Thyroid gland (tissue), 7 donors: Measurements from ENCODE around the gene KCNK17.

GRCh38 chr6:37368836-37369405 lies 15.1 kb downstream of the RNF8 start:
- PRO-cap, 2 experiments = no peak in any of the 2 experiments
- RAMPAGE, long total RNA, 5 experiments = no peak in any of the 5 experiments

DNA sequence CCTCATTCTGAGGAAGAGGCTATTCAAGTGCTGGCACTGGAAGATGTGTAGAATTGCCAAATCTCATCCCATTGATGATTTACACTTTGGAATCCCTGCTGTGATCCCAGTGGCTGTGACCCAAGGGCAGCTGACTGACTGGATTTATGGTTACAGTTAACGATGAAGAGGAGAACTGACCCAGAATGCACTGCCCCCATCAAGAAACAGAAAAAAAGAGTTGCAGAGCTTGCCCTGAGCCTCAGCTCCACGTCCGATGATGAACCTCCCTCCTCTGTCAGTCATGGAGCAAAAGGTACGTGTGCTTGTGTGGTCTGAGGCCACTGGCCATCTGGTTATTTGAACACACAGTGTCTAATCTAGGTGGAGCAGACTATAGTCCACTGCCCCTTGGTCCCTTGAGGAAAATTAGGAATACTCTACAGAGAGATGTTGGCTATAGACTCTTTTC lies 2.5 kb downstream of the CMTR1 start:
- PRO-cap, 2 experiments = no peak in any of the 2 experiments
- RAMPAGE, long total RNA, 5 experiments = no peak in any of the 5 experiments

- PRO-cap, 2 experiments = no peak in any of the 2 experiments
- RAMPAGE, long total RNA, 5 experiments = no peak in any of the 5 experiments
These were observed 16.1 kb upstream of the CCDC167 start for GRCh38 chr6:37515801-37516141.

- PRO-cap, 2 experiments = peak in 1 of 2 experiments; most common plus-strand start chr6:37699254 (in 1); most common minus-strand start chr6:37699048 (in 1)
- RAMPAGE, long total RNA, 5 experiments = no peak in any of the 5 experiments
These were observed 1.3 kb upstream of the MDGA1 start for GRCh38 chr6:37698927-37699528.

GRCh38 chr6:37704962-37706200 lies 7.7 kb upstream of the MDGA1 start:
- PRO-cap, 2 experiments = peak in 2 of 2 experiments; most common plus-strand start chr6:37705928 (in 2); most common minus-strand start chr6:37705863 (in 1)
- RAMPAGE, long total RNA, 5 experiments = no peak in any of the 5 experiments

DNA sequence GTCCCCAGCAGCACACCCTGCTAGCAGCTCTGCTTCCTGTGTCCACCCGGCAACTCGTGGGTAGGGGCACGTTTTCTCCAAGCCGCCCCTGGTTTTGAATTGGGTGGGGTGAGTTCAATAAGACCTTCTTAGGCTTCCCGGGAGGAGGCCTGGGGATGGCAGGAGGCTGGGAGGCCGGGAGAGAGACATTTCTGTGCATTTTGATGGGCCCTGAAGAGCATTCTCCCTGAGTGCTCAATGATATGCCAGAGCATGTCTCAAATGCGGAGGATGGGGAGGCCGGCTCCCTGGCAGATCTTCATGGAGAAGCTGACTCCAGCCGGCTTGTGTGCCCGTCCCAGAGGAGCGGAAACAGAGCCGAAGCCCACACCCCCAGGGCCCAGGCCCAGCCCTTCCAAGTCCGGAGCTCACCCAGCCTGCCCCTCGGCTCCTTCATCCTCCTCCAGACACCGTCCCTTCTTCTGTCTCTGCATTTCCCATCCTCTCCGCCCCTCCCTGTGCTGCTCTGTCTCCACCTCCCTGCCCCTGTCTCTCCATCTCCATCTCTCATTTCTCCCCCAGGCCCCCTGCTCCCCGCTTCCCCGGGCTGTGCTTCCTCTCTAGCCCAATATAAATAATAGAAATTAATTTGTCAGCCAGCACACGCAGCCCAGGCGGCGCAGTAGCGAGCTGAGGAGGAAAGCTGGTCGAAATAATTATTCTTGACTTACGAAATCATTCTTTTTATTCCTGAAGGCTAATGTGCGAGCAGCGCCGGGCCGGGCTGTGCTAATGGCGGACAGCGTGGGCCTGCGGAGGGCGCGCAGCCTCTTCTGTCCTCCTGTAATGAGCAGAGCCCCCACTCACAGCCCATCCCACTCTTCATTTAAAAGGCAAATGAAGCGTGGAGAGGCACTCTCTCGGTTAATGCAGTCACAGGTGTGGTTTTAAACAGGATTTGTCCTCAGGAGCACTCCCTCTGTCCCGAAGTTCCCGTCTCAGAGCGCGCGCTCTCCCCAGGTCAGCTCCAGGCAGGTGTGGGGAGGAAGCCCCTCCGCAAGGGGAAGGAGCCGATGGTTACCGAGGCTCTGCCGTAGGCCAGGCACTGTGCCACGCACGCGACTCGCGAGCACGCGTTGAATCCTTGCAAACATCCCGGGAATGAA lies 36.0 kb upstream of the ZFAND3 start:
- PRO-cap, 2 experiments = peak in 2 of 2 experiments; most common plus-strand start position 771 of the sequence (in 2); most common minus-strand start position 601 of the sequence (in 1)
- RAMPAGE, long total RNA, 5 experiments = no peak in any of the 5 experiments

DNA sequence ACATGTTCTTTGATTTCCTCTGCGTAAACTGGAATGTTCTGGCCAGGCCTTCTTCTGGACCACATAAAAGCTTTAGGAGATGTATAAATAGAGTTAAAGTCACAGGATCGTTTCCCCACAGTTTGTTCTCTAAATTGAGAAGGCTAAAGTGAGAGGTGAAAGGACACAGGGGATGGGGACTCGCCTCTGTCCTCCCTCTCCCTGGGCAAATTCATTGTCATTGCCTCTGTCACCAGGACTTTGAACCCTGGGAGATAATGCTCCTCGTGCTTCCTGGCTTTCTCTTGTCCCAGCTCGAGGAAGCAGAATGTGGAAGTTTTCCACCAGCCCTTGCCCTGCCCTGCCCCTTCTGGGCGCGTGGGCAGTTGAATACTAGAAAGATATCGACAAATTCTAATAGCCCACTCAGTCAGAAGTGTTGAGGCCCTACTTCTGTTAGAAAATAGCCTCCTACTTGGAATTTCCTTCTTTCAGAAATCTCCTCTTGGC lies 20.2 kb upstream of the ZFAND3 start:
- PRO-cap, 2 experiments = no peak in any of the 2 experiments
- RAMPAGE, long total RNA, 5 experiments = no peak in any of the 5 experiments

DNA sequence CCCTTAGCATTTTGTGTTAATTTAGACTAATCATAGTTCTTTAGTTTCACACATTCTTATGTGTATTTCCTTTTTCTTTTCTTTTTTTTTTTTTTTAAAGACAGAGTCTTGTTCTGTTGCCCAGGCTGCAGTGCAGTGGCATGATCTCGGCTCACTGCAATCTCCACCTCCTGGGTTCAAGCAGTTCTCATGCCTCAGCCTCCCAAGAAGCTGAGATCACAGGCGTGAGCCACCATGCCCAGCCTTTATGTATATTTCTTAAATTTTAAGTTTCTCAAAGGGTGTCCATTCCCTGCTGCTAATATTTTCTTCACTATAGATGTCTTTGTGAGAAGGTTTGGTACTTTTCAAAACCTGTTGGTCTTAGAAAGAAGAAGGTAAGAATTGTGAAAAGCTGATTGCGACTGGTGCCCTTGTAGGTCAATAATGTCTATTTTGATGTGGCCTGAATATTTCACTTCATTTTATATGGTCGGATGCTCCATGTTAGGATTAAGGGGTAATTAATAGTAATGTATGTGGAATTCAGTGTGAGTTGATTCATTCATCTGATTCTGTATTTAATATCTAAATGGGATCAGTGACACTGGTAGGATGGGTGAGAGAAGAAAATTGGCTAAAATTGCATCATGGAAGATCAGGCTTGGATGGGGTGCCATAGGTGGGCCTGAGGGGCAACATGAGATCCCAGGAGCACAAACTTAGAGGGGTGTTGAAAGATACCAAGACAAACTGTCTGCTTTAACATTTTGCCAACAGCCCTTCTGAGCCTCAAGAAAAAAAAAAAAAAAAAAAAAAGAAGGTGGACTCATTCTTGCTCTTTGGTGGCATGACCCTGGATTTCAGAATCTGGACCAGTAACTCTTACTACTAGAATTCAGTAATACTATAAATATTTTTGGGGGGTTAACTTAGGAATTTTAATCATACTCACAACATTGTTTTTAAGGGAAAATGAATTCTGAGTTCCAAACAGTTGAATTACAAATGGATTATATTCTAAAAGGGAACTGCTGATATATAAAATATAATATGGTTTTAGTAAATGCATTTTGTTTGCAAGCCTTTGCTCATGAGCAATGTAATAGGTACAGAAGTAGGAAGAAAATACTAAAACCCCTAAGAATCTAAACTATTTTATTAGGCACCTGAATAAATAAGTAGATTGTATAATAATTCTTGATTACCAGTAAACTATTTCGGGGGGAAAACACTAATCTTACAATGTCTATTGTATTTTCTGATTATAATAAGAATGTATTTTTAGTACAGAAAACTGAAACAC lies 33.6 kb downstream of the ZFAND3 start:
- PRO-cap, 2 experiments = no peak in any of the 2 experiments
- RAMPAGE, long total RNA, 5 experiments = no peak in any of the 5 experiments

GRCh38 chr6:37920558-37921400 lies 101.3 kb downstream of the ZFAND3 start:
- PRO-cap, 2 experiments = peak in 1 of 2 experiments; most common plus-strand start chr6:37920882 (in 1)
- RAMPAGE, long total RNA, 5 experiments = no peak in any of the 5 experiments

- PRO-cap, 2 experiments = no peak in any of the 2 experiments
- RAMPAGE, long total RNA, 5 experiments = no peak in any of the 5 experiments
These were observed 328.8 kb downstream of the ZFAND3 start for GRCh38 chr6:38148313-38148743.

DNA sequence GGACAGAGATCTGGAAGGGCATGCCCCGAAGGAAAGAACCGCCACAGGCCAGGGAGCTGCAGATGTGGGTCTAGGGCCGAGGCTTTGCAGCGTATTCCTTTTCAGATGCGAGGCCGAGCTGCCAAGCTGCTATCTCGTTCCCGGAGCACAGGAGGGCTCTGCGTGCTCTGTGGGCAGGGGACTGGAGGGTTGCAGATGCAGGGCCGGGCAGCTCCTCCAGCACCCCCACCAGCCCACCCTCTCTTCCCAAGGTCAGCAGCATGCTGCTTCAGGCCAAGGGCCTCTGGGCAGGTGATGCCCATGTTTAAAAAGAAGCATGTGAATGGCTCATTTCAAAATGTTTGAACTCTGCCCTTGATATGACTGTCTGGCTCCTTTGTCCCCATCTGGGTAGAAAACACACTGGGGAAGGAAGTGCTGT lies 353.2 kb downstream of the ZFAND3 start:
- PRO-cap, 2 experiments = no peak in any of the 2 experiments
- RAMPAGE, long total RNA, 5 experiments = no peak in any of the 5 experiments

DNA sequence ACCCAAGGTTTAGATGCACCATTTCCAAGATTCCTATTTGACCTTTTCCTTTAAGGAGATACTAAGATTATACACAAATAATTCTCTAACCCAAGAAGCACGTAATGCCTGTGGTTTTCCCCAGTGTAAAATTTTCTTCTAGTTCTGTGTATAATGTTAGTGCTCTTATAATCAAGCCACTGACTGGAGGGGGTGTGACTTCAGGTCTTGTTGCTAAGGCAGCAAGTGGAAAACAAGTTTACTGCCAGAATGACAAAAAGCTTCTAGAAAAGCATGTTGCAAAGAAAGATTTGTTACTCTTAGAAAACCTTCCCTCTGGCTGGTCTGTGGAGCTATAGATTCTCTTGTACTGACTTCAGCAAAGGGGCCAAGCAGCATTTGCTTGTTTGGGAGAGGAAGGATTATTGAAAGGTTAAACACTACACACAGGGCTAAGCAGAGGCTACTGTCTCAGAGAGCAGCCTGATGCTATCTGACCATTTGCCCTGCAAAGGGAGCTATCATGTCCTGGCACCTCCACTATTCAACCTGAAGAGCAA lies 288.8 kb downstream of the BTBD9 start:
- PRO-cap, 2 experiments = peak in 1 of 2 experiments; most common plus-strand start position 296 of the sequence (in 1); most common minus-strand start position 140 of the sequence (in 1)
- RAMPAGE, long total RNA, 5 experiments = no peak in any of the 5 experiments

GRCh38 chr6:38427809-38428327 lies 211.9 kb downstream of the BTBD9 start:
- PRO-cap, 2 experiments = no peak in any of the 2 experiments
- RAMPAGE, long total RNA, 5 experiments = no peak in any of the 5 experiments

DNA sequence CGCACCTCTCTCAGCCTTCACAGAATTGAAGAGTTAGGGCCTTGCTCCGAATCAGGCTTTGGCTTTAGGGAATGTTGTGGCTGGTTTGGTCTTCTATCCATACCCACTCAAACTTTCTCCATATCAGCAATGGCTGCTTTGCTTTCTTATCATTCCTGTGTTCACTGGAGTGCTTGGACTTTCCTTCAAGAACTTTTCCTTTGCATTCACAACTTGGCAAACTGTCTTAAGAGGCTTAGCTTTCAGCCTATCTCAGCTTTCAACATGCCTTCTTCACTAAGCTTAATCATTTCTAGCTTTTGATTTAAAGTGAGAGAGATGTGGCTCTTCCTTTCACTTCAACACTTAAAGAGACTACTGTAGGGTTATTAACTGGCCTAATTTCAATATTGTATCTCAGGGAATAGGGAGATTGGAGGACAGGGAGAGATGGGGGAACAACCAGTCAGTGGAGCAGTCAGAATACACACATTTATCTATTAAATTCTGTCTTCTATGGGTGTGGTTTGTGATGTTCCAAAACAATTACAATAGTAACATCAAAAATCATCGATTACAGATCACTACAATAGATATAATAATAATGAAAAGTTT lies 153.5 kb downstream of the BTBD9 start:
- PRO-cap, 2 experiments = no peak in any of the 2 experiments
- RAMPAGE, long total RNA, 5 experiments = no peak in any of the 5 experiments

DNA sequence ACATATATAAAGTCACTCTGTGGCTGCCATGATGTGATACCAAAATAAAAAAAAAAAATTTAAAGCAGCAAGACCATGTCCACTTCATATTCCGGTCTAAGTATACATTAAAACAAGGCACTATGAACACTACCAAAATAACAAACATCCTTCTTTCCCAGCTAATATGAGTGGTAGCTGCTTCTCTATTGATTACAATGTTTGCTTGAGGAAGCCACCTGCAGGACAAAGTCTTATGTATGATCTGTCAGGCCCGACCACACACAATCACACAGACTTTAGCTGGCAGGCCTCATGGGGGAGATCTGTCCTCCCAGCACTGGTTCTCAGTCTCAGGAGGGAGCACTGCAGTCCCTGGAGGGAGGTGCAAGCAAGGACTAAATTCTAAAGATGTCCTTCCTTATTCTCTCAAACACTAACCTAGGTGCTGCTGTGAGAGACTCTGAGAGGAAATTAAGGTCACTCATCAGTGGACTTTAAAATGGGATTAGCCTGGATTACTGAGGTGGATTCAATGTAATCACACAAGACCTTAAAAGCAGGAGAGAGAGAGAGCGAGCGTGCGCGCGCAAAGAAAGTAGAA lies 14.5 kb downstream of the GLO1 start:
- PRO-cap, 2 experiments = no peak in any of the 2 experiments
- RAMPAGE, long total RNA, 5 experiments = no peak in any of the 5 experiments

GRCh38 chr6:38876398-38876891 lies 161.3 kb downstream of the DNAH8 start:
- PRO-cap, 2 experiments = no peak in any of the 2 experiments
- RAMPAGE, long total RNA, 5 experiments = no peak in any of the 5 experiments

DNA sequence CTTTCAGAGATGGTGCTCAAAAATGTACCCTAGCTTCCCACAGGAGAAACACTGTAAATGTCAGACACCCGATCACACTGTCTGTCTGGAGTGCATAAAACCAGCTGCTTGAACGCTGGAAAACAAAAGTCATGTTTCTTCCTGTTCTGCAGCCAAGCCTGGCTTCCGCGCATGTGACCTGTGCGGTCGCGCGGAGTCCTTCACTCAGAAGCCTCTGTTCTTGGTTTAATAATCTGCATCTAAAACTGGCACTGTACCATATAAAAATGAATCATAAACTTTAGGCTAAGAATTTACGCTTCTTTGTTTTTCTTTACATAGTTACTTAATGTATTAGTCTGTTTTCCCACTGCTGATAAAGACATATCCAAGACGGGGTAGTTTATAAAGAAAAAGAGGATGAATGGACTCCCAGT lies 28.6 kb upstream of the SAYSD1 start:
- PRO-cap, 2 experiments = no peak in any of the 2 experiments
- RAMPAGE, long total RNA, 5 experiments = no peak in any of the 5 experiments

DNA sequence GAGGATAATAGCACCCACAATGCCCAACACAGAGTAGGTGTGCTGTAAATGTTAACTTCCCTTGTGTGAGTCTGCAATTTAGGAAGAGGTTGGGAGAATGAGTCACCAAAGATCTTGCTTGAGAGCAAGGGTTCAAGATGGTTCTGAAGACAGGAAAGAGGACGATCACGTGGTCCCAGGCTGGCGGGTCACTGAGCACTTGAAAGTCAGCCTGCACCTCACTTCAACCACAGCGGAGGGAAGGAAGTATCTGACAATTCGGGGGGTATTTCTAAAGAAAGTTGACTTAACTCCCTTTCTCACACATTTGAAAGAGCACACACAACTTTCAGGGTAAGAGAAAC lies 3.2 kb downstream of the KCNK5 start:
- PRO-cap, 2 experiments = no peak in any of the 2 experiments
- RAMPAGE, long total RNA, 5 experiments = no peak in any of the 5 experiments

- PRO-cap, 2 experiments = no peak in any of the 2 experiments
- RAMPAGE, long total RNA, 5 experiments = no peak in any of the 5 experiments
These were observed 37.8 kb downstream of the KCNK17 start for GRCh38 chr6:39276480-39276840.

DNA sequence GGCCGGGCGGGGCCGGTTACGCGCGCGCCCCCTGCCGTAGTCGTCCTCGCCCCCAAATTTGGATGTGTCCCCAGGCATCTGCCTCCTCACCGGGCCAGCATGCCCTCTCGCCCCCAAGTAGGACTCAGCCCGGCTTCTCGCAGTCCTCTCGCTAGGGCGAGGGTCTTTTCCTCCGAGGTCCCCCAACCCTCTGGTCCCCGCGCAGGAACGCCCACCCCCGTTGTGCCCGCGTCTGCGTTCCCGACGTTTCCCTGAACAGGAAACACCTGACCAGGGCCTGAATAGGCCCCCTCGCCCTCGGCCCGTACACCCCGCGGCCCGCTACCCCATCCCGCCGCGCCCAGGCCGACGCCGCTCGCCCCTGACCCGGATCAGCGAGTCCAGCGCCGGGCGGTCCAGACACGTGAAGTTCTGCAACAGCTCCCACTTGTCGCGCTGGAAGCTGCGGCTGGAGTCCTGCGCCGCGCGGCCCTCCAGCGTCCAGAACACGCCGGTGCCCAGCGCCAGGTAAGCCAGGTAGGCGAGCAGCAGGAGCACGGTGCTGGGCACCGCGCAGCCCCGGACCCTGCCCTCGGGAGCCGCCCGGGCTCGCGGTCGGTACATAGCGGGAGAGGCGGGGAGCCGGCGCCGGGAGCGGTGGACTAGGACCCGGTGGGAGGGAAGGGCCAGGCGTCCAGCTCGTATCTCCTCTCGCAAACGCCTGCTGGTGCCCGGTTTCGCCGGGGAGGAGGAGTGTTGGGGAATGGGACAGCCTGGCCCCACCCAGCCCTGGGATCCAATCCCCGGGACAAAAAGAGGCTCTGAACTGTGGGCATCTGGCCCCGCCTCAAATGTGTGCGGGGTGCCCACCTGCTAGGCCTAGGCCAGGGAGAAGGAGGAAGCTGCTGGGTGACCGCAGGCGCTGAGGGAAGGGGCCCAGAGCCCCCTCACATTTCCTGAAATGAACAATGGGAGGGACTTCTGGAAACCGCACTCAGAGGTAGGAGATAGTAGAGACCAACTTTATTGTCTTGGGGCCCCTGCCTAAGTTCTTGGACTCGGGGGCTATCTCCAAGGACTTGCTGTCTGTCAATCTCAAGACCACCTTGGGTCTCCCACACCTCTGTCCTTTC lies at the start of gene KCNK17:
Gene KCNK17 (minus strand): TSS at position 702 of the 1,112 bp plus-strand sequence.
- PRO-cap, 2 experiments = peak in 1 of 2 experiments; most common plus-strand start position 870 of the sequence (in 1); most common minus-strand start position 702 of the sequence (in 1)
- RAMPAGE, long total RNA, 5 experiments = start-site peak on the minus strand in 3 of 5 experiments, centred at positions 647 to 707 of the sequence, 13 to 51 reads per replicate